H9 (cell line): ENCODE data around the genes HSD17B4 and ZNF474.

DNA sequence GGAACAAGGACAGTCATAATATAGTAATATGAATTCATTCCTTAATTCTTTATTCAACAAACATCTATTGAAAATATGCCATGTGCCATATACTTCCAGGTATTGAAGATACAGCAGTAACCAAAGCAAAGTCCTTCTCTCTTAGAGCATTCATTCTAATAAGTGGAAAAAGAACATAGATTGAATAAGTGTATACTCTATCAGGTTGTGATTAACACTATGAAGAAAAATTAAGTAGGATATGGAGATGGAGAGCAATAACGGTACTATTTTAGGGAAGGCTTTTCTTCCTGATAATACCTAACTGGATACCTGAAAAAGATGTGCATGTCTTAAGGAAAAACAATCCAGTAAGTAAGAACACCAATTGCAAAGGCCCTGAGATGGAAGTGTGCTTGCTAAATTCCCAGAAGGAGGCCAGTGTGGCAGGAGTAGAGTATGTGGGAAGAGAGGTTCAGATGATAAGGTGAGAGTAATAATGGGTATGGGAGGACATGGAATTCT lies 89.1 kb downstream of the COMMD10 start:
- PRO-cap = no peak

DNA sequence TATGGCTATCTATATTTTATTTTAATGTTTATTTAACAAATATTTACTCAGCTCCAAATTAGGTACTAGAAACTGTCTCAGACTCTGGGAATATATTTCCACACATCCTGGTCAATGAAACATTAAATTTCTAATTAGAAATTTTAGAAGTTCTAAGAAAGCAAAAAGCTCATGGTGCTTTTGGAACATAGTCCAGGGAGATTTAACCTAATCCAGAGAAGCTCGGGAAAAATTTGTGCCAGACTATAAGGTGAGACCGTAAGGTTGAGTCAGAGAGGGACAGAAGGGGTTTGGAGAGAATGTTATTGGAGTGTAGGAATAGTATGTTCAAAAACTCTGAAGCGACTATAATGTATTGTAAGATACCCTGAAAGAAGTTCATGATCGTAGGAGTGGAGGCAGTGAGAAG lies 138.6 kb downstream of the COMMD10 start:
- PRO-cap = no peak

- PRO-cap = no peak
These were observed 155.0 kb downstream of the COMMD10 start for GRCh38 chr5:116239587-116240417.

DNA sequence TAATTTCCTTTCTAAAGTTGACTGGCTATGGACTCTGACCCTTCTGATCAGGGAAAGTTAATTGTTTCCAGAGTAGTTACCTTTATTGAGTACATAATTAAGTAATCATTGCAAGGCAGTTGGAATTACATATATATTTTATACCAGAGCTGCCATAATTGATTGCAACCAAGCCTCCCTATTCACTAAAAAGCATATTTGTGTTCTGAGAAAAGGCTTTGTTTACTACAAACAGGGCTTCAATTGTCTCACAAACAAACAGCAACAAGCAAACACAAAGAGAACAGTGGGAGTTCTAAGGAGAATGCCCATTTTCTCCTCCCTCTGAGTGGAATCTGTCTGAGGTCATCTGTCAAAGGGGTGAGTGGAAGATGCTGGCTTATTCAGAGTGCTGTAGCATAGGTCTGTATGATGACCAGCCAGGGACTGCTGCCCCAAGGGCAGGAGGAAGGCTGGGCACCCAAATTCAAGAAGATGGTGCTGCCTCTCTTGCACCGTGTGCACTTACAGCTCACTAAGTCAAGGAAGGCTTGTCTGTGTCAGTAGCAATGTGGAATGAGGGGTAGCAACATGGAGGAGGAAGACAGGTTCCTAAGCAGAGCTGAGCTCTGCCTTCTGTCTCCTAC lies 136.4 kb downstream of the SEMA6A start:
- PRO-cap = bidirectional peak, plus-strand start at position 382 of the sequence, minus-strand start at position 329 of the sequence

DNA sequence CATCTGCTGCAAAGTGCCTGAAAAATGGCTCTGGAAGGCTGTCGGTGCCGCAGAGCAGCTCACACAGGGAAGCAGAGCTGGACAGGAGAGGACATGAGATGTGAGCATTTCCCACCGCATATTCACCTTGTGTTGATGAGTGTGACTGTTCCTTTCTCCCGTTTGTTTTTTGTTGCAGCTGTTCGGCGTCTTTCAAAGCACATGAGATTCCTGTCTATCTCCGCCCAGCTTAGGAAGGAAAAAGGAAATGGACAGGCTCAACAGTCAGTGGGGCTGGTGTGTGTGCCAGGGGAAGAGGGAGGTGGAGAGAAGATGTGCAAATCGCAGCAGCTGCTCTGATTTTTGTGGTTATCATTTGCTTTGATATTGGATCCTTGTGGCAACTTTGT lies 165.0 kb upstream of the SEMA6A start:
- PRO-cap = no peak

- PRO-cap = no peak
These were observed 191.9 kb upstream of the SEMA6A start for GRCh38 chr5:116766496-116766944.

GRCh38 chr5:116817921-116818214 lies 243.2 kb upstream of the SEMA6A start:
- PRO-cap = no peak

GRCh38 chr5:119117170-119118020 lies 46.5 kb downstream of the DMXL1 start:
- PRO-cap = no peak

DNA sequence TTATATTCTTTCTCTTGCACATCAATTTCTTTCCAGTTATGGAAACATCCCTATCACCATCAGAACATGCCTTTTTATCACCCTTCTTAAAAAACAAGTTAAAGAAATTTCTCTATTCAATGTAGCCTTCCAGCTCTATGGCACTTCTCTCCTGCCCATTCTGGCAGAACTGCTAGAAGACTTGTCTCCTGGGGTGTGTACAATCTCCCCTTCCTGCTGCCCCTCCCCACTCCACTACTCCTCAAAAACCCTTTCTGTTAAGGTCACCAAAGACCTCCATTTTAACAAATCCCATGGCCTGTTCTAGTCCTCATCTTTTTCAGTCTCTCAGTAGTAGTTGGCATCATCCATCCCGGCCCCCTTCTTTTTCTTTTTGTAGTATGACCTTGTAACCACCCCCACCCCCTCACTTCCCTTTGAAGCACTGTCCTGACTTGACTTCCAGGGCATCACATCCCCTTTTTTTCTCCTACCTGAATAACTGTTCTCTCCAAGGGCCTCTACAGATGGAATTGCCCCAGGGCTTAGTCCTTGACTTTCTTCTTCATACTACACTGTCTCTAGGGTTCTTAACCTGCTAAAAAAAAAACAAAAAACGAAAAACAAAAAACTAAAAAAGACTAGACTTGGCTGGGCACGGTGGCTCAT lies 35.4 kb upstream of the TNFAIP8 start:
- PRO-cap = no peak

GRCh38 chr5:119321242-119322028 lies 34.4 kb upstream of the TNFAIP8 start:
- PRO-cap = no peak

DNA sequence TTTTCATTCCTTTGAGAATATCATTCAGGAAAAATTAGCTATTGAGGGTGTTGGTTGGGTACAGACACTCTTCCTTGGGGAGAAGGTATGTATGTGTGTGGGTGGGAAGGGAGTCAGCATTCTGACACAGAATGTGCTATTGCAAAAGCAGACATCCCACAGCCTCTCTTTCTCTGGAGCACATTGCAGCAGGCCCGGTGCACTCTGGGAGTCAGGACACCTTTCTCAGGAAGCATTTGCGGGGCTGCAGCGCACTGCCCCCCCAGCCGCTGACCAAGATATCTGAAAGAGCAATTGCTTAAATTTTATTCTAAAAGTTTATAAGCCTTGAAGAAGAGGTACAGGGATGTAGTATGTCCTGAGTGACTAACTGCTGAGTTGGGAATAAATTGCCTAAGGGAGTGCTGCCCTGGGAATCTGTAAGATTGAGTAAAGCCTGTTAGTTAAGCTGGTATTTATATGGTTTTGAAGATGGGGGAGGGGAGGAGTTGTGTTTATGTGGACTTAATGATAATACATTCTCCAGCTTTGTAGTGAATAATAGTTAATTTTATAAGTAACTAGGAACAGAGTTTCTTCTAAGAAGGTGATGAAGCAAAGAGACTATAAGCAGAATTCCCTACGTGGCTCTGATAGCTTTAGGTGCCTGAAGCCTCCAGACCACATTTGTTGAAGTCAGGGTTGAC lies 5.3 kb downstream of the TNFAIP8 start:
- PRO-cap = no peak

DNA sequence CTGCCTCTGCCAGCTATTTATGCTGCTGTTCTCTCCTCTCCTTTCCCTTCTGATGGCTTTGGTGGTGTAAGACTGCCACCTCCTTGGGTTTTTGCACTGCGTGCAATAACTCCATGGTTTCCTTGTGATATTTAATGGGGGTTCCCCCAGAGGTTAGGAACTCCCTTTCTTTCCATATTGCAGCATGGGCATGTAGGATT lies 24.0 kb upstream of the HSD17B4 start:
- PRO-cap = no peak

- PRO-cap = no peak
These were observed 13.1 kb upstream of the HSD17B4 start for GRCh38 chr5:119439040-119439739.

DNA sequence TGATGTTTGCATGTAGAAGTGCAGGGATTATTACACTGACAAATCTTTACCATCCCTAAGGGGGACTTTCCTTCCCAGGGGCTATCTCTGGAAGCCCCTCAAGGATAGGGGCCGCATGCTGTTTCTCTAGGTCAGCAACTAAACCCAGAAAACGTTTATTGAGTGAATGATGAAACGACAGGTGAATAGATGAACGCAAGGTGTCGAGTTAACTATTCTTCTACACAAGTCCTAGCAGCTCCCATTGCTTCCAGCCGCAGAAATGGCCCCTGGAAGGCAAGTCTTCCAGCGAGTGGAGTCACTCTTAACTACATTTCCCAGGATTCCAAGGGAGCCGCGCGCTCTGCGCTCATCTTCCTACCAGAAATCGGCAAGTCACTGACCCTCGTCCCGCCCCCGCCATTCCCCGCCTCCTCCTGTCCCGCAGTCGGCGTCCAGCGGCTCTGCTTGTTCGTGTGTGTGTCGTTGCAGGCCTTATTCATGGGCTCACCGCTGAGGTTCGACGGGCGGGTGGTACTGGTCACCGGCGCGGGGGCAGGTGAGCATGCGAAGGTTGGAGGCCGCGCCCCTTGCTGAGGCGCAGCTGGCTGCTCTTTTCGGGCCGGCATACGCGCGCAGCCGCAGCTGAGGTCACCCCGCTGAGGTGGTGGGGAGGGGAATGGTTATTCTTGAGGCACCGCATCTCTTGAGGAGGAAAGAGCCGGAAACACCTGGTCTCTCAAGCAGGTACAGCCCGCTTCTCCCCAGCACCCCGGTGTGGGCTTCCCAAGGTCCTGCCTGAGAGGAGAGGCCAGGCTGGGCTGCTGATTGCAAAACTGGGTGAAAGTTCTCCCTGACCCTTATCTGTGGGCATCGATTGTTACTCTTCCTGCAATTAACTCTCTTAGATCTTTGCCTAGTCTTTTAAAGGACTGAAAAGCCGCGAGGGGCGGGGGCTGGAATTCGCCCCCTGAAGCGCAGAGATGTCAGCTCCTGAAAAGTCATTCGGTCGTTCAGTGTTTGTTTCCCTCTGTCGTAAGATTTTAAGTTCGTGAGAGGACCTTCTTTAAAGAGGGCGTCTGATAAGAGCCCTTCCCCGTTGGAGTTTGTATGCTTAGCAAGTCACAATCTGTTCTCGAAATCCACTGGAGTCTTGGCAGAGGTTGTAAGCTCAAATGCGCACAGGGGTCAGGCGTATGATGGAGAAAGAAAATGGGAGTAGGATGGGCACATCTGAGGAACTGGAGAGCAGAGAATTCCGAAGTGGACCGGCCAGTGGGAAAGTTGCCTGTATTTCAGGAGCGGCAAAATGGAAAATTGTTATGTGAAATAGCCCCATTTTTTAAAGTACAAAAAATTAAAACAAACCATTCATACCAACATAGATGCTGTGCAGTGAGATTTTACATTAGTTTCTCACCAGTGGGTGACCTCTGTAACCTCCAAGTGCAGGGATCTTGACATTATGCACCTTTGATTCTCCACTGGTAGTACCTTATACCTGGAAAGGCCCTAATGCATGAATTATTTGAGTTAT lies at the start of gene HSD17B4:
Gene HSD17B4, plus strand, starts transcription at position 402 of the 1,516 bp plus-strand sequence.
- PRO-cap = bidirectional peak, plus-strand start at position 477 of the sequence, minus-strand start at position 263 of the sequence; bidirectional peak, plus-strand start at position 695 of the sequence, minus-strand start at position 660 of the sequence; bidirectional peak, plus-strand start at position 757 of the sequence, minus-strand start at position 758 of the sequence; bidirectional peak, plus-strand start at position 983 of the sequence, minus-strand start at position 876 of the sequence

- PRO-cap = no peak
These were observed 267.5 kb downstream of the FAM170A start for GRCh38 chr5:119896816-119897202.

- PRO-cap = no peak
These were observed 48.8 kb downstream of the PRR16 start for GRCh38 chr5:120512970-120513324.

GRCh38 chr5:122126778-122127010 lies 2.7 kb upstream of the ZNF474 start:
- PRO-cap = no peak

DNA sequence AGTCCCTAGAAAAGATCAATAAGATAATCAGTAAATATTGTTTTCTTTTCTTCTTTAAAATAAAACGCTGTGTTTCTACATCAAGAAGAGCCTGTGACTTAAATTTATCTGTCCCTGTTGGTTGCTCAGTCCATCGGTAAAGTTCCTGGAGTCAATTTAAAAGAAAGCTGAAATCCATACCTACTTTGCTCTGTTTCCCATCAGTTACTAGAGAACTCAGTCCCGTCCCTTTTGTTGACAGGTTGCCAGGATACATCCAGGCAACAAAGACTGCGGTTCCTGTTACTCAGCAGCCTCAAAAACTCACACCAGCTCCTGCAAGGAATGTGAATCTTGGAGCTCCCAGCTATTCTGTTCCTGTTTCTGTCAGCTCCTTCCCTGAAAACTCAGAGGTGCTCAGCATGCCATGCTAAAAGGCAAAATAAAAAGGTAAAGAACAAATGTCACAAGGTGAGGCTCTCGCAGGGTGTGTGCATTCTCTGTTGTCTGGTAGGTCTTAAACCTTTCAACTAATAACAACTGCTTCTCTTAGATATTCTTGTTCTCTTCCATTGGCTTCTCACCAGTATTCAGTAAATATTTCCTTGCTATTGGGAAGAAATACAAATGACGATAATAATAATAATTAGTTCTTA lies at the start of gene ZNF474:
Gene ZNF474, plus strand, starts transcription at position 292 of the 635 bp plus-strand sequence.
- PRO-cap = no peak

DNA sequence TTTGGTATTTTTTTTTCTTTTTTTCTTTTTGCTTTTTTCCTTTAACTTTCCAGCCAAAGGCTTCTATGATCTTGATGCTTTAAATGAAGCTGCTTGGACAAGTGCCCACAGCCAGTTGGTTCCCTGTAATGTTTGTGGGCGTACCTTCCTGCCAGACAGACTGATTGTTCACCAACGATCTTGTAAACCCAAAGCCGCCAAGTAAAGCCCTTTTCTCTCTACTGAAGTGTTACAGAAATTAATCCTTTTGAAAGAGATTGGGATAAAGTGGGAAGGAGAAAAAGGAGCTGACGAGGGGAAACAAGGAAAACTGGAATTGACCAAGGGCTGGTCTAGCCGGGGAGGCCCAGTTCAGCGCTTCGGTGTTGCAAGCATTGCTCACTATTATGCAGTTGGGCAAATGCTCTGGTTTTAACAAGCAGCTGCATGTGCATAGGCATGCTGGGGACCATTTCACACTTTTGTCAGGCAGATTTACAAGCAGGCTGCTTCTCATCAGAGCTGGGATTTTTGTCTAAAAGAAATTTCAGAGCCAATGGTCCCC lies 22.5 kb downstream of the ENSG00000250803 start:
- PRO-cap = no peak

DNA sequence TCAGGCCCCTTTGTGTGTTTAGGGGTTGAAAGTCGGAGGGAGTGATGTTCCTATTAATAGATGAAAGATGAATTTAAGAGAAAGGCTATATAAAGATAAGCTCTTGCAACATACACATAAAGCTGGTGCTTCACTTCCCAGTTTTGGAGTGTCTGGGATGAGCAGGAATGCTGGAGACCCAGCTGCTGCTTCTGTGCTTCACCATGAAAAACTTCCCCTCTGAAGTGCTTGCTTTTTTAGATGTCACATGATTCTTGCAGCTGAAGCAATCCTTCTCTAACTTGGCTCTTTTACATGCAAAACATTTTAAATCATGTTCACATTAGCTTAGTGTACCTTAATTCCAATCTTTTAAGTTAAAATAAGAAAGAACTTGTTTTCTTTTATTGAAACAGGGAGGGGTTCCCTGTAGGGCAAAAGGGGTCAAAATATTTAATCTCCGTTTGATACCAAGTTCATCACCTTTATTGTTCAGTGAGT lies 19.6 kb upstream of the SNCAIP start:
- PRO-cap = no peak